M059J (cell line): ENCODE measurements around a stretch of chr21.

GRCh38 chr21:46548083-46548521, 56.8 kb downstream of the S100B start:
- RAMPAGE, long total RNA: no peak

GRCh38 chr21:46636730-46637486, 1.4 kb downstream of the PRMT2 start:
- RAMPAGE, long total RNA: no peak